Myometrial cell (primary cell): ENCODE results near the genes TMEM187 and EMD.

GRCh38 chrX:153462197-153462775 is 8.1 kb downstream of the HAUS7 start:
- RAMPAGE, long total RNA, result no peak

DNA sequence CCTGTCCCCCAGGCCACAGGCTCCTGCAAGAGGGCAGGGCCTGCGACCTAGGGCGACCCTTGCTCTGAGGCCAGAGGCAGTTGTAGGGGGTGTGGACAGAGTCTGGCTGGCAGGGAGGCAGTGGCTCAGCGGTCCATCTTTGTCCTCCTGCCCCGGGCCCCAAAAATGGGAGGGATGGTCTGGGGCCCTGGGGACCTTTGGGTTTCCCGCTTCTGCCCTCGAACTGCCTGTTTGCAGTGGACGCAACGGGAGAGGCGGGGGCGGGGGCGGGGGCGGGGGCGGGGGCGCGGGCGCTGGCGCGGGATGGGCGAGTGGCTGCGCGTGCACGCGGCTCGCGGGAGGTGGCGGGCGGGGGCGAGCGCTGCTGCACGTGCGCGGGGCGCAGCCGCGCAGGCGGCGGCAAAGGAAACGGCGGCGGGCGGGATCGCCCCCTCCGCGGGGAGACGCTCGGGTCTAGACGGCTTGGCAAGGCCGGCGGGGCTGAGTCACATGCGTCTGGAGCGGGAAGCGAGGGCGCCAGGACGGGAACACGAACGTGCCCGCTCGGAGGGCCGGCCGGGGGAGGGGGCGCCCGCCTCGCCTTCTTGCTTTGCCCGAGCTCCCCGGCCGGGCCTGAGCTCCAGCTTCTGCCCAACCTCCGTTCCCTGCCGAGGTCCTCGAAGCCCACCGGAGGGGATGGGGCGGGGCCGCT is 4.2 kb upstream of the HAUS7 start:
- RAMPAGE, long total RNA, result no peak

GRCh38 chrX:153517969-153518443 is 564 bp downstream of the ATP2B3 start:
- RAMPAGE, long total RNA, result no peak

DNA sequence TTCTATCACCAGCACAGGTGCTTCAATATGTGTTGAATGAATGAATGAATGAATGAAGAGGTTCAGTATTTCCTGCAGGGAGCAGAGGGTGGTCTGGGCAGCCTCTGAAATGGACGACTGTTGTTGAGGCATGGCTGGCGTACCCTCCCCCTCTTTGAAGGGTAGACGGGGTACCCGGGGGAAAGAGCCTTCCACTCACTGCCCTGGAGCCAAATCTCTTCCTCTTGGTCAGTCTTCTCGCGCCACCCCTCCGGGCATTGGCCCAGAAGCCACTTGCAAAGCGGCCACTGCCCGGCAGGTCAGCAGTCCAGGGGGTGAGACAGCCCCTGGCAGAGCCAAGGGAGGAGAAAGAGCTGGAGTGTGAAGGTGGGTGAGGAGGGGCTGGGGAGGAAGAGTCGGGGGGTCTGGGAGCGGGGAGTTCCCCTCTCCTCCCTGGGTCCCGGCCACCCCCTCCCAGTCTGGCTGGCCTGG is 21.8 kb upstream of the DUSP9 start:
- RAMPAGE, long total RNA, result no peak

GRCh38 chrX:153708465-153708963 is 15.7 kb downstream of the BCAP31 start:
- RAMPAGE, long total RNA, result no peak

DNA sequence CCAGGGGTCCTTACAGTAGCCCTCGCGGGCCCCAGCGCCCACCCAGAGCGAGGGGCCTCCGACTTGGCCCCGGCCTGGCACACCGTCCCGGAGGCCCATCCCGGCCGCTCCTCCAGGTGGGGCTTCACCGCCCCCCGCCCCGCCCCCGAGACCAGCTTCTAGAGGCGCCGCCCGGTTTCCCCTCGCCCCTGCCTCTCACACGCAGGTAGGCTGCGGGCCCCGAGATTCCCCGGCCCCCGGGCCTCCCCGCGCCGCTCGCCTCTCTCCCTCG is 250 bp downstream of the BCAP31 start:
- RAMPAGE, long total RNA, result no peak

DNA sequence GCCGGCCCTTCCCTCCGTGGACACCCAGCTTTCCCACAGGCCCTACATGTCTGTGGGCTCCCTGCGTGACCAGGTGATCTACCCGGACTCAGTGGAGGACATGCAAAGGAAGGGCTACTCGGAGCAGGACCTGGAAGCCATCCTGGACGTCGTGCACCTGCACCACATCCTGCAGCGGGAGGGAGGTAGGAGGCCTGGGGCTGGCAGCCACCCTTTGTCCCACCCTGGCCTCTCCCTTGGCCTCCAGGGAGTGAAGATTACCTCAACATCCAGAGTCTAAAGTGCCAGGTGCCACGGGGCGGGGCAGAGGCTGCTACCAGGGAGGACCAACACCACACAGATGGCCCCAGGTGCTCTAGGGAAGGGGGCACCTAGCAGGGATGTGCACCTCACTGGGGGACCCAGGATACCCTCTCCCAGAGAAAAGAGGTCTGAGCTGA is 15.9 kb downstream of the ABCD1 start:
- RAMPAGE, long total RNA, result no peak

DNA sequence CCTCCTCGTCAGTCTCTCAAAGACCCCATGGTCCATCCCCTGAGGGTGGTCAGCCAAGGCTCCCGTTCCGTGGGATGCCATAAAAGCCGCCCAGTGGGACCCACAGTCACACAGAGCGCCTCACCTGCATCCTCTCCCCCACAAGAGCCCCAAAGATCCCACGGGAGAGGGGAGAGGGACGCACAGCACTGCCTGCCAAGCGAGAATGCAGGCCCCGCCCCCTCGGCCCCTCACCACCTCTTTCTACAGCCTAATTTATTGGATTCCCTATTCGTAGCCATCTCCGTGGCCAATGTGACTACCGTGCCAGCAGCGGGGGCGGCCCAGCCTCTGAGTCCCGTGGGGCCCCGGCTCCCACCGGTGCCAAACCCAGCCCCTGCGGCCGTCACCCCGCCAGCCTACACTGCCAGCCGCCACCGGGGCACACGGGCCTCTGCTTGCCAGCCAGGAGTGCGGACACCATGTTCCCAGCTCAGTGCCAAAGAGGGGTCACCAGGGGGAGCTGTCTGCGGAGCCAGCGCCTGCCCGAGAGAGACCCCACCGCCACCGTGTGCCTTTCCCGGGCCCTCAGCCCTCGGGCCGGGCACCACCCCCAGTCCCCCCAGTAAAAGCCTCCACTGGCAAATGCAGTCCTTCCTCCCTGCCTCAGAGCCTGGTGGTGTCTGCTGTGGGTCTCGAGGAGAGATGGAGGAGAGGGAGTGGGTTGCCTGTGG is 19.6 kb downstream of the ABCD1 start:
- RAMPAGE, long total RNA, result no peak

DNA sequence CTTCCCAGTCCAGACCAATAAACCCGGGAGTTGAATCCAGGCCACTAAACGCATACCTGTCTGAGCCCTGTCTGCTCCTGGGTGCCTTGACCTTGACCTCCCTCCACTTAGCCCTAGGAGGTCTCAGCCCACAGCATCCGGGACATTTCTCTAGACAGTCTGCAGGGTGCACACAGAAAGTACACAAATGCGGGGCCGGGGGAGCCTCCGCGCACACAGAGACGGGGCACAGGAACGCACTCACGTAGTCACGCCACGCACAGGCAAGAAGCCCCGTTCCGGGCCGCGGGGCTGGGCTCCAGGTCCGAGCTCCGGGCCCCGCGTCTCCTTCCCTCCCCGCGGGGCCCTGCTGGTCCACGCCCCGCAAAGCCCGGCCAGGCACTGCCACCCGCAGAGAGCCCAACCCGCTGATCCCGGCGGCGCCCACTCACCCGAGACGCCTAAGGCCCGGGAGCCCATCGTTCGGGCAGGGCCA is 1.0 kb downstream of the PDZD4 start:
- RAMPAGE, long total RNA, result no peak

GRCh38 chrX:153943287-153943754 is 1.1 kb downstream of the RENBP start:
- RAMPAGE, long total RNA, result no peak

DNA sequence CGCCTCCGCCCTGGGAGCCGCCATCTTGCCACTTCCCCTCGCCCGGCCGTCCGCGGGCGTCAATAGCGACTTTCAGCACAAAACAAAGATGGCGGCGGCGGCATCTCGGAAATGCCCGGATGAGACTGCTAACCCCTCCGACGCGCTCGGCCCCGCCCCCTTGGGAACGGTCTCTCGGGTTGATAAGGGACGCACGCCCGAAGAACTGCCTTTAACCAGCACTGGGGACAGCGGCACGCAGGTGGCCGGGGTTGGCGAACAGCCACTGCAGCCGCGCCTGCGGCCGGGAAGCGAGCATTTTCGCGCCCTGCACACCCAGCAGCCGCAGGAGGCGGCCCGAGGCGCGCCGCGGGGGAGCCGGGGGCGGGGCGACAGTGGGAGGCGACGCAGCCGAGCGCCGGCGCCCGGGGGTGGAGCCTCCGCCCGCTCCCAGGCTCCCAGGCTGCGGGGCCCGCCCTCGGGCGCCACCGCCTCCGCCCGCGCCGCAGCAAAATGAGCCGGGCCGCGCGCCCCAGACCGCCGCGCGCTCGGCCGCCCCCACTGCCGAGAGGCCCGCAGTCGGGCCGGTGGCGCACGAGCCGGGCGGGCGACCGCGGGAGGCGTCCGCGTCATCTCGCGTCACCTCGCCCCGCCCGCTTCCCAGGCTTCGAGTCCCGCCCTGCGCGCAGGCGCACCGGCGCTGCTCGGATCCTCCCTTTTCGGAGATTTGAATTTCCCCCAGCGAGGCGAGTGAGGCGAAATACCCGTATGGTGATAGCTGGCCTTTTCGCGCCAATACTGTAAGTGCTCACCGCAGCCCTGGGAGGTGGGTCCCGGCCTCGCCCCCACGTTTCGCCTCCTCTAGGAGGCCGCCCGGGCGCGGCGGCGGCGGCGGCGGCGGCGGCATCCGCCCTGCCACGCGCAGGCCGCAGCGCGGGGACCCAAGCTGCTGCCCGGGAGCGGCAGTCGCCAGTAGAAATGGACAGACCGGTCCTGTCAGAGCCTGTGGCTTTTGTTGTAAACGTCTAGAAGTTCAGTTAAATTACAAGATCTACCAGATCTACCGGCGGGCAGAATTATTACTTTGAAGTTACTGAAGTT is at the start of gene TMEM187:
Gene TMEM187 (plus strand): TSS at position 673 of the 1,080 bp plus-strand sequence.
- RAMPAGE, long total RNA, result start-site peak on the plus strand centred at position 698 of the sequence, 51 bp wide, 41 and 23 reads in 2 replicates

DNA sequence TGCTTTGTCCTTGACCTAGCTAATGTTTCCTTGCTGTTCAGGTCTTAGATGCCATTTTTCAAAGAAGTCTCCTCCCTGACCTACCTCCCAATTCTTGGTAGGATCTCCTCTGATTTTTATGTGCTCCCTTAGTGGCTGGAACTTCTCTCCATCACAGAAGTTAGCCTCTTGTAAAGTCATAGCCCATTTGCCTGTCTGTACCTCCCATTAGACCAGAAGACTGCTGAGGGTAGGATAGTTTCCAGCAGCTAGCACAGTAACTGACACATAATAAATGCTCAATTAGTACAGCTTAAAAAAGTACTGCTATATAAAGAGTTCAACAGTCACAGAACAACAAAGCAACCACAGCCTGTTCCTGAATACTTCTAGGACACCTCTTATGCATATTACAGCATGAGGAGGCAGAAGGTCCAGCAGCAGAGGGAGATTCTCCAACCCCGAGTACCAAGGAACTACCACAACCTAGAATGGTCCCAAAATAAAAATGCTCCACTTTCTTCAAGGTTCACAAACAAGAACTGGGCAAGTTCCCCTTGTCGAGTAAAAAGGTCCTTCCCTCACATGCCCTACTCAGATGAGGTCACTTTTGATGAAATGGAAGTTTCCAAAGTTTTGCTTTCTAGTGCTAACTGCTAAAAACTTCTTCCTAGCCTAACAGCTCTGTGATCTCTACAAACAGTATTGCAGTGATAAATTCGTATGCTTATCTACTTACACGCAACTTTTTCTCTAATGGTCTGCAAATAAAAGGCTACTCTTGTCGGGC is 13.0 kb downstream of the MECP2 start:
- RAMPAGE, long total RNA, result no peak

GRCh38 chrX:154116252-154116866 is 18.8 kb upstream of the MECP2 start:
- RAMPAGE, long total RNA, result no peak

DNA sequence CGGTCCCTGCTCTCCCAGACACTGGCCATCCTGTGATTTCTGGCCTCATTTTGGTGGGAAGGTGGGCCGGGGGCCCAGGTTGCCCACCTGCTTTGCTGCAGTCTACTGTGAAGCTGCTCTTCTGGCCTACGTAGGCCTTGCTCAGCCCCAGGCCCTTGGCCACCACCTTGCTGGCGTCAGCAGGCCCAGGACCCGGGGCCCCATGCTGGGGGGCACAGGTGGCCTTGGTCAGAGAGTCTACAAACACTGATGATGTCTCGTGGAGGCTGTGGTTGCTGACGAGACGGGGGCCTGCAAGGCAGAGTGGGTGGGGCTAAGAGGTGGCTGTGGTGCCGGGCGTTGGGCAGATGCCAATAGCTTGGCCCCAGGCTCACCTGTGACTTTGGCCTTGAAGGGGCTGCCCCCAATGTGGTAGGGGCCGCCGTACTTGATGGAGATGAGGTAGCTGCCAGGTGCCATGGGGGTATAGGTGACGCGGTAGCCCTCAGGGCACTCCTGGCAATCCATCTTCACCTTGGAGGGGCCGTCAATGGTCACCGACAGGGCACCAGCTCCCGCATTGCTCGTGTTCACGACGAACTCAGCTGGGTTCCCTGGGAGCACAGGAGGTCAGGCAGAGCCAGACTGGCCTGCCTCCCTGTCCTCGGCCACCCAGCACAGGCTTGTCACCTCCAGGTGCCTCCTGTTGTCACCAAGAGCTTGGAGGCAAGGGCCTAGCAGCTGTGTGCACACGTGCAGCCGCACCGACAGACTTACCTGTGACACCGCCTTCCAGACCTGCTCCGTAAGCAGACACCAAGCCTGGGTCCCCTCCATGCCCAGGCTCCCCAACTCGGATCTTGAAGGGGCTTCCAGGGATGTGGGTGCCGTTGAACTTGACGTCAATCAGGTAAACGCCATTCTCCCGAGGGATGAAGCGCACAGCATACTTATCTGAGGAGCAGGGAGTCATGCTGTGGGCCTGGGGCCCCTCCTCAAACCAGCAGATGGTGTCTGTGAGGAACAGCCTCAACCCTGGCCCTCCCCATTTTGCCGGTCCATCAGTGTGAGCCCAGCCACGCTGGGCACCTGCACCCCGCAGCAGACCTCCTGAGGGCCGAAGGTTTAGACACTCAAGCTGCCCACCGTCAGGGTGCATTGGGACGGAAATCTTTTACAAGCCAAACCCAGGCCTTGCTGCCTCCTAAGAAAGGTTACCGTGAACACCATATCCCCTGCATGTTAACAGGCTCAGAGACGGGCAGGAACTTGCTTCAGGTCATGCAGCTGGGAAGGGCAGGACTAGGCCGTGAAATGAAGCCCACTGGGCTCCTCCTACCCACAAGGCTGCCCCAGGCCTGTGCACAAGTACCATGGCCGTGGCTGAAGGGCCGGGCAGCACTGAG is 24.7 kb downstream of the FLNA start:
- RAMPAGE, long total RNA, result no peak

- RAMPAGE, long total RNA, result no peak
These were observed 19.6 kb downstream of the FLNA start for GRCh38 chrX:154354769-154355312.

DNA sequence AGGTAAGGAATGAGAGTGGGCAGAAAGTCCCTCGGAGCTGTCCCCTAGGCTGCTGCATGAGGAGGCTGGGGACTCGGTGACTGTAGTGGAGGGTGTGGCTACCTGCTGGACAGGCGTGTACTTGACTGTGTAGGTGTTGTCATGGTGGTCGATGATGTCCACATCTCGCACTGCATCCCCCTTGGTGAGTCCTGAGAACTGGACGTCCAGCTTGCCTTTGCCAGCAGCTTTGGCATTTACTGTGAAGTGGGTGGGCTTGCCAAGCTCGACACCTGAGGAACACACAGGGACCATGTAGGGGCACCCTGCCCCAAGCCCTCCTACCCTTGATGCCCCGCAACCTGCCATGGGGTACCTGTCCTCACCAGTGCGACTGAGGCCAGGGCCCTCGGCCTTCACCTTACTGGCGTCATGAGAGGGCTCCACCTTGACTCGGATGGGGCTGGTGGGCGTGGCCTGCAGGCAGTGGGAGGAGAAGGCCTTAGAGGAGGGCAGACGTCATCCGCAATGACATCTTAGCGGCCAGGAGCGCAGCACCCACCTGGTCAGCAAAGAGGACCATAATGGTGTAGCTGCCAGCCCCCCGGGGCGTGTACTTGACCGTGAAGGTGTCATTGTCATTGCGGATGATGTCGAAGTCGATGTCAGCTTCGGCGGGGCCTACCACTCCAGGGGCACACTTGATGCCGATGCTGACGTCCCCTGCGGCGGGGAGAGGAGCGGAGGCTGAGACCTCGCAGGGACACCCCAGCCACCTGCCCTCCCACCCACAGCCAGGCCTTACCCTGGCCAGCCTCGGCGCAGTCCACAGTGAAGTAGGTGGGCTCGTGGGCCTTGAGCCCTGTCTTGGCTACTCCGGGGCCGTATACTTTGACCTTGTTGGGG is 12.3 kb downstream of the FLNA start:
- RAMPAGE, long total RNA, result no peak

DNA sequence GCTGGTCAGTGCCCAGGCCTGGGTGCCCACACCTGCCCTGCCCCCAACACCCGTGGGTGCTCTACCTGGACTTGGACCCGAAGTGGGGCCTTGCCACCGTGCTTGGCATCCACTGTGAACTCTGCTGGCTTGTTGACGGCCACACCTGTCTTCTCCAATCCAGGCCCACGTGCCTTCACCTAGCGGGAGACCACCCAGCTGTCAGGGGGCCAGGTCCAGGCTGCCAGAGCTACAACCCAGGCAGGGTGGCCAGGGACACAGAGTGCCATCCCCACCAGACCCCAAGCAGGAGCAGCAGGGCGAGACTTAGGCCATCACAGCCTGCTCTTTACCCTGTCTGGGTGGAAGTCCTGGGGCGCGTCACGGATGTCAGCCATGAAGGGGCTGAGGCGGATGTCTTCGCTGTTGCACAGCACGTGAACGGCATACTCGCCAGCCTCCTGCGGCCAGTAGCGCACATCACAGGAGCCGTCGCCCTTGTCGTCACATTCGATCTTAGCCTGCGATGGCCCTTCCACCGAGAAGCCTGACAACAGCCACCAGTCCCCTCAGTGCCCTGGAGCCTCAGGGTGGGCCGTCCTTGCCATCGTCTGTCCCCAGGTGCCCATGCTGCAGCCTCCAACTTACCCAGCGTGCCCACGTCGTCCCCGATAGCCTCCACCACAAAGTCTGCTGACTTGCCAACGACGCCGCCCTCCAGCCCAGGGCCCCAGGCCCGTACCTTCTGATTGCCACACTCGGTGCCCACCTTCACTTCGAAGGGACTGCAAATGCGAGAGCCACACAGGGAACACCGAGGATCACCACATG is 10.0 kb downstream of the FLNA start:
- RAMPAGE, long total RNA, result no peak

DNA sequence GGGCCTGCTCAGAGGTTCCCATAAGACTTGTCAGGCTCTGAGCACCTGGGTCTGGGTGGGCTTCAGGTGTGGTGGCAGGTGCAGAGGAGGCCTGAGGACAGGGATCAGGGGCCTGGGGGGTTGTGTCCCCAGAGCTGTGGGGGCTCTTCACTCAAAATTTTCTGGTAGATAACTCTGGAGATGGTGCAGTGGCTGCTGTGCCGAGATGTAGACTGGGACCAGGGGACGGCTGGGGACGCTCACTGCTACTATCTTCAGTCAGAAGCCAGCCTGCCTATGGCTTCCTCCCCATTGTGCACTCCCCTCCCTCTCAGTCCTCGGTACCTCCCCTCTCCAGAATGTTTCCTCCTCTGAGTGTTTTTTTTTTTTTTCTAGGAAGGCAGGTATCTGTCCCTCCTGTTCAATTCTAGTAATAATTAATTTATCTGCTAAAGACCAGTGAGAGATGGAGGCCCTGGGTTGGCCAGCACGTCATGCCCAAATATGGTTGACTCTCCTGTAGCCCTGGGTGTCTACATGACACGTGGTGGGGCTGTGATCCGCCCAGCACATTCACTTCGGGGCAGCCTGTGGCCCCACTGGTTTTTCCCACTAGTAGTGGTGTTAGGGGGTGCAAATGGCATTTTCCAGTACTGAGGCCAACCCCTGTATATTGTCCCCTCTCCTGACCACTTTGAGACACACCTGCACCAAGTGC is 1.9 kb downstream of the FLNA start:
- RAMPAGE, long total RNA, result no peak

GRCh38 chrX:154377872-154378405 is 1.2 kb upstream of the EMD start:
- RAMPAGE, long total RNA, result no peak

DNA sequence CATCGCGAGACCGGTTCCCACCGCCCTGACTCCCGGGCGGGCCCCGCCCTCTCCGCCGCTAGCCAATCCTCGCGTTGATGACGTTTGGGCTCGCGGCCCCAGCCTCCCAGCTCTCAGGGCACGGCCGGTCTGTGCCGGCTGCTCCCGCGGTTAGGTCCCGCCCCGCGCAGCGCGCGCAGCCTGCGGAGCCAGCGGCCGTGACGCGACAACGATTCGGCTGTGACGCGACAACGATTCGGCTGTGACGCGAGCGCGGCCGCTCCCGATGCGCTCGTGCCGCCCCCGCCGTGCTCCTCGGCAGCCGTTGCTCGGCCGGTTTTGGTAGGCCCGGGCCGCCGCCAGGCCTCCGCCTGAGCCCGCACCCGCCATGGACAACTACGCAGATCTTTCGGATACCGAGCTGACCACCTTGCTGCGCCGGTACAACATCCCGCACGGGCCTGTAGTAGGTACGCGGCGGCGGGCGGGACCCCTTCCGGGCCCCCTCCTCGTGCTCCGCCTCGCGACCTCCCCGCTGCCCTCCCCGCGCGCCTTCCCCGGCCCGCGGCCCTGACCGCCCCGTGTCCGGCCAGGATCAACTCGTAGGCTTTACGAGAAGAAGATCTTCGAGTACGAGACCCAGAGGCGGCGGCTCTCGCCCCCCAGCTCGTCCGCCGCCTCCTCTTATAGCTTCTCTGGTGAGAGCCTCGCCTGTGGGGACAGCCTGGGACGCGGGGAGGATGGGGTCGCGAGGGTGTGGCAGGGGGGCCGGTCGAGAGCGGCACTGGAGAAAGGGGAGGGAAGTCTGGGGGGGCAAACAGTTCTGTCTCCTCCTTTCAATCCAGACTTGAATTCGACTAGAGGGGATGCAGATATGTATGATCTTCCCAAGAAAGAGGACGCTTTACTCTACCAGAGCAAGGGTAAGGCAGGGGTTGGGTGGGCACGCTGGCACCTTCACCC is at the start of gene EMD:
Gene EMD (plus strand): TSS at position 178 of the 942 bp plus-strand sequence.
- RAMPAGE, long total RNA, result start-site peak on the plus strand centred at position 279 of the sequence, 37 bp wide, 18 and 195 reads in 2 replicates